Skeletal muscle satellite cell (primary cell): ENCODE data around the gene LRRC75A.

DNA sequence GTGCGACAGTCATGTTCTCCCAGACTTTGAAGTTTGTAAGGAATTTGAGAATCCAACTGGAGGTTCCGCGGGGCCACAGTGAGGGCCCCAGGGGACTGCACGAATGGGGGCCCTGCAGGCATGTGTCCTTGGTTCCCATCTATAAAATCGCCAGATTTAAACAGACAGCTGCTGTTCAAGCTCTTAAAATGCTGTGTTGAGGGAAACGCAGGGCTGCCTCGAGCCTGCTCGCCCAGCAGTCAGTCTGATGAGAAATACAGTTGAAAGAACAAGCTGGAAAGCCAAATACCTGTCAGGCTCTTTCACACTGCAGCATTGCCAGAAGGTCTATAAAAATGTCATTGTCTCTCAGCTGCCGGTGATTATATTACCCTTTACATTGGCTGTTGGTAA is 152.0 kb downstream of the PMP22 start:
- CAGE, long polyA plus RNA = no peak

DNA sequence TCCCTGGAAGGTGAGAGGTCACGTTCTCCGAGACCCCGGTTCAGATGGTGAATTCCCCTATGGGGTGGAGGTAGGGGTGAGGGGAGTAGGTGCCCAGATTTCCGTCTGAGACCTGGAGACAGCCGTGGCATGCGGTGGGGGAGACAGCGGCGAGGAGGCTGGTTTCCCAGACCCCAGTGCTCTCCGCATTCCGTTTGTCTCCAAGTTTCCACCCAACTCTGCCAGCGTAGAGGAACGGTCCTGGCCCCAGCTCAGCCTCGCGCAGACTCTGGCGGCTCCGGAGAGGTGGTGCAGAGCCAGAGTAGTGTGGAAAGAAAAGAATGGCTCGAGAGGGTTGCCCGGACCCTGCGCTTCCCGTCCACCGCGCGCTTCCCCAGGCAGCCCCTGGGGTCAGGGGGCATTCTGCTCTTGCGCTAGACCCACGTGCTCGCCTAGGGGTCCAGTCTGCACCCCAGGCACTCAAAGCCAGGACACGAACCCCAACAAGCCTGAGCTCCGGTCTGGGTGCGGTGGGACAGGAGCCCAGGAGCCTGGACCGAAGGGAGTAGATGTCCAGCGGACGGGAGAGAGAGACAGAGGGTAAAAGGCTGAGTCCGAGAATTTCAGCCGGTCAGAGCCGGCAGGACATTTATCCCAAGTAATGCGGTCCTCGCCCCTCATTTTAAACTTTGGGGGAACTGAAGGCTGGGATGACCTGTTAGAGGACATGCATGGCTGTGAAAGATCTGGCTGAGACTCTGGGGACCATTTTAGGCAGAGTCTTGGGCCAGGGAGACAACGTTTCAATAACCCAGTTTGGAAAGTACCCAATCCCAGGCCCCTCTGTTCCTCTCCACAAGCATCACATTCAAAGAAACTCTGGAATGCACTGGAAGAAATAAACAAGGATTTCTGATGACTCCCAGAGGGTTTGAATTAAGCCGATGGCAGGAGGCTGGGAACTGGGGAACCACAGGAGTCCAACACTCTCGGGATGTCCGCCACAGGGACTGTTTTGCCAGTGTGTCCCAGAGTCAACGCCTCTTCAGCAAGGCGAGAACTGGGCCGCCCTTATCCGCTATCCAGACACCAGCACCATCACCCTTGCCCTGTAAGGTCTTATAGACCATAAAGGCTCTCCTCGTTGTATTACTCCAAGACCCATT is 3.6 kb downstream of the PMP22 start:
- CAGE, long polyA plus RNA = no peak

- CAGE, long polyA plus RNA = no peak
These were observed 35.1 kb downstream of the TEKT3 start for GRCh38 chr17:15306352-15306689.

GRCh38 chr17:15403595-15403857 is 62.1 kb upstream of the TEKT3 start:
- CAGE, long polyA plus RNA = no peak

- CAGE, long polyA plus RNA = no peak
These were observed 55.9 kb downstream of the CDRT4 start for GRCh38 chr17:15411236-15412202.

DNA sequence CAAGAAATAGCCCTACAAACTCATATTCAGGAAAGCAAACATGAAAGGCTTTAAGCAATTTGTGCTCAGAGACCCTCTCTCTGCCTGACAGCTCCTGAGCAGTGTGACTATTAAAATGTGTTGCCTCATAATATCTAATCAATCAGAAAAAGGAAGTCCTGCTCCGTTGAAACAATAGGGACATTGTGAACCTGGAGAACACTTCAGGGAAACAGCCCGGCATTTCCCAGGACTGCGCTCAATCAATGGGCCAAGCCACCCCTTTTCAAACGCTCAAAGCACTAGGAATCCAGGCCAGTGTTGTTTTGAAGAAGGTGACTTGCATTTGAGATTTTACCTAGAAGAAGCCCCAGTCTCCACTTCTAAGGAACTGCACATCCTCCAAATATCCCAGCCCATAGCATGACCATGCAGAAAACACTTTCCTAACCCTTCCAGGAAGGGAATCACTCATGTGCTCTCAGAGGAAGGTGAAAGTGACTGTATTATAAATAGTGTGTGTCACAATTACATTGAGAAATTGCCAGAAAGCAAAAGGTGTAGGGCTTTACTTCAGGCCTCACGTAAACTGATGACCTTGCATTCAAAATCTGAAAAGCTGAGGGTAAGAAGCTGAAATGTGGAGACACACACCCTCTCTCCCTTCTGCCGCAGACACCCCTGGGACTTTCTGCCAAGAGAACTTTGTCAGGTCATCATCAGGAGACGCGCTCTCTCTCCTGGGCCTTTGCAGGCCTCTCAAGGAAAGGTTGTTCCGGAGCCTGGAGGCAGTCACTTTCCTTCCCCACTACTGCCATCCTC is 19.3 kb downstream of the CDRT4 start:
- CAGE, long polyA plus RNA = no peak

- CAGE, long polyA plus RNA = no peak
These were observed 29.0 kb downstream of the TRIM16 start for GRCh38 chr17:15655024-15655663.

DNA sequence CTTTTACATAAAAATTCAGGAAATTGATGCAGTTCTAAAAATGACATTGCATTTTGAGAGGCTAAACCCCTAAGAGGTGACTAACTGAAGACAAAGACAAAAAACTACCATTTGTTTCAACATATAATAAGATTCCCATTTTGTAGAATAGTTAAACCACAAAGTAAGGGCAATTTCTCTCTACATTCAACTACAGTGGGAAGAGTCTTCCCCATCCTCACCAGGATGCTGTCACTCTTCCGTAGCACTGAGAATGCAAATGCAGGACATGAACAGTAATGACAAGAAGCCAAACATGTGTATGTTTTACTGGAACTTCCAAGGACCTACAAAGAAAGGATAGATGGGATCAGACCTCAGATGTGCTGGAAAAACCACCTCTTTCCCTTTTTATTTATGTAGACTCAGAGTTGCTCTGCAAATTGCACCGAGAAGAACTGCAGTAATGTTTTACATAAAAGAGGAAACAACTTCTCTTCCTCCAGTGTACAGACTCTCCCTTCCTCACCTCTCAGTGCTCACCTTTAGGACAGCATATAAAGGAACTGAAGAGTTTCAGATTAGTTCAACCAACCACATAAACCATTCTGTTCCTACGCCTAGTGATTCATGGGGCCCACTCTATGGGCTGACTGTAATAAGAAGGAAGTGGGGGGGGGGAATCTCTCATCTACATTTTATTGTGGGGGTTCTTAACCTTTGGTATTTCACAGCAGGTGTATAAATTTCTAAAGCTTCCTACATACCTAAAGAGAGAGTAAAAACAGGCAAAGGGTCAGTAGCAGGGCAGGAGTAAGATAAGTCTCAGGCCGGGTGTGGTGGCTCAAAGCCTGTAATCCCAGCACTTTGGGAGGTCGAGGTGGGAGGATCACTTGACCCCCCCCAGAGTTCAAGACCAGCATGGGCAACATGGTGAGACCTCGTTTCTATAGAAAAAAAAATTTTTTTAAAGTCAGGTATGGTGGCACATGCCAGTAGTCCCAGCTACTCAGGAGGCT is 18.4 kb downstream of the ZSWIM7 start:
- CAGE, long polyA plus RNA = no peak

GRCh38 chr17:16115613-16116051 is 99.7 kb downstream of the NCOR1 start:
- CAGE, long polyA plus RNA = no peak

DNA sequence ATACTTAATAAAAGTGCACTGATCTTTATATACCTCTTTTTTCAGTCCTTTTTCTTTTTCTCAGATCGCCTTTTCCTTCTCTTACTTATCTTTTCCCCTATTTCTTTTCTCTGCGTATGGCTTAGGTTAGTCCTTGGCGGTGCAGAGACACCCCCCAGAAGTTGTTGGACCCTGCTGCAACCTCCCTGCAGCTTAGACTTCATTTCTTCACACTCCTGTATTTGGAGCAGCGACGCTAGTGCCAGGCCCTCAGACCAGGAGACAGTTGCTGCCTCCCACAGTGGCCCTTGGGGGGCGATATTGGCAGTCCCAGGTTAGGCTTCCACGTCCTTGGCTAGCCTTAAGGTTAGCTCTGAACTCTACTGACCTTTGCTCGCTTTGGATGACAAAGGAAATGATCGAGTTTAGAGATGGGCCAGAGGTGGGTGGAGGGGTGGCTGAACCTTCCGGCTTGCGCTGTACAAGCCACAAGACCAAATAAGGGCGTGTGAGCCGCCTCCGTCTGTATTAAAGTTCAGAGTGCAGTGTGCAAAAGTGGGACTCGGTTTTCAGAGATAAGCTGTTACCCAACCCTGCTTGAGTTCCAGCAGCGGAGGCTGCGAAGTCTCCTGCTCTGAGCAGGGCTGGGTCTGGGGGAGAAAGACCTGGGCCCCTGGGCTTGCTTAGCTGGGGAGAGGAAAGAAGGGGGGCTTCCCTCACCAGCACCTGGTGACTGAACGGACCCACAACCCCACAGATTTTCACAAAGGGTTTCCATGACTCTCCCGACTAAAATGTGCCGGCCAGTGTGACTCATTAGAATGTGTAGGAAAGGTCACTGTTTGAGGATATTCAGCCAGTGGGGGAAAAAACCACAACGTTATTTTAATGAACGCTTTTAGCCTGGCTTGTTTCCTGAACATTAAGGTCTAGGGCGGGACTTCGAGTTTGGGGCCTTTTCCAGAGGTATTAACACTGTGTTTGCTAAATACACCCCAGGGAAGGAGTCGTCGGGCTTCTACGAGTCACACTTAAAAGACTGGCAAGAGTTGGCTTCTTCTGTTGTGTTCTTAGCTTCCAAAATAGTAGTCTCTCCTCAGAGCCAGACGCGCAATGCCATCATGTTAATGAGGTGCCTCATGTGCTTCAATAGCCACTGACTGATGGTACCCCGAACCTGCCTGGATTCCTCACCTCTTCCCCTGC is 67.2 kb downstream of the CENPV start:
- CAGE, long polyA plus RNA = no peak

DNA sequence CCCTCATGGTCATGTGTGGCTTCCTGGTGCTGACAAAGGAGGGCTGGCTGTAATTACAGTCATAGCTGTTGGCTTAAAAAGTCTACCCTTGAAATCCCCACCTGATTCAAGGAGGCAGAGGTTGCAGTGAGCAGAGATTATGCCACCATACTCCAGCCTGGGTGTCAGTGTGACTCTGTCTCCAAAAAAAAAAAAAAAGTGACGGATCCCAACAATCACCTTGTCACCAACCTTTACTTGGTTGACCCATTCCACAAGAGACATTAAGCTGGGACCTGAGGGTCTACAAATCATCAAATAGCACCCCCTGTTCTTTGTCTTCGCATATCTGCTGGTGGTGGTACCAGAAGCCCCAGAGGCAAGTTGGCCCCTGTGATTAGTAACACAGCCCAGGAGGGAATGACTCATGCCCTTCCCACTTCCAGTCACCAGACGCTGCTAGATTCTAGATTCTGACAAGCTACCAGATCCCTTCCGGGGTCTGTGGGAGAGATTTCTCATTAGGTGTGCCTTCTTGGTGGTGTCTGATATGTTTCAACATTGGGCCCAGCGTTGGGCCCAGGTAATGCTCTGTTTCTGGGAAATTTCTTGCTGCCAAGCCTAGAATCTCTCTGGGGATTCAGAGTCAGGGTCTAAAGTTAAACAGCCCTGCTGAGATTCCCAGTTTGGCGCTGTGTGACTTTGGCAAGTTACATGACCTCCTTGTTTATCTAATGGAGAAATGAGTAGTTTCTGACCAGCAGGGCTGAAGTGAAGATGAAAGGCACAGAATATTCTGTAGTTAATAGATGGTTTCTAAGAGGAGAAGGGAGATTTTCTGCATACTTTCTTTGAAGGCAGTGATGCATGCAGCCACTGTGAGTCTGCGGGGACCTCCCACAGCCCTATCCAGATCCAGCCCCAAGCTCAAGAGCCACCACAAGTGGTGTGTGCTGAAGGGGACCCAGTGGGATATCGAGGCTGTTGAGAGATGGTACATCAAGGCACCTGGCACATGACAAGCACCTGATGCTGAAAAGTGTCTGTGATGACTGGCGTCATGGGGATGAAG is 3.8 kb downstream of the TRPV2 start:
- CAGE, long polyA plus RNA = no peak

GRCh38 chr17:16443771-16444461 is 28.5 kb downstream of the TRPV2 start:
- CAGE, long polyA plus RNA = no peak

DNA sequence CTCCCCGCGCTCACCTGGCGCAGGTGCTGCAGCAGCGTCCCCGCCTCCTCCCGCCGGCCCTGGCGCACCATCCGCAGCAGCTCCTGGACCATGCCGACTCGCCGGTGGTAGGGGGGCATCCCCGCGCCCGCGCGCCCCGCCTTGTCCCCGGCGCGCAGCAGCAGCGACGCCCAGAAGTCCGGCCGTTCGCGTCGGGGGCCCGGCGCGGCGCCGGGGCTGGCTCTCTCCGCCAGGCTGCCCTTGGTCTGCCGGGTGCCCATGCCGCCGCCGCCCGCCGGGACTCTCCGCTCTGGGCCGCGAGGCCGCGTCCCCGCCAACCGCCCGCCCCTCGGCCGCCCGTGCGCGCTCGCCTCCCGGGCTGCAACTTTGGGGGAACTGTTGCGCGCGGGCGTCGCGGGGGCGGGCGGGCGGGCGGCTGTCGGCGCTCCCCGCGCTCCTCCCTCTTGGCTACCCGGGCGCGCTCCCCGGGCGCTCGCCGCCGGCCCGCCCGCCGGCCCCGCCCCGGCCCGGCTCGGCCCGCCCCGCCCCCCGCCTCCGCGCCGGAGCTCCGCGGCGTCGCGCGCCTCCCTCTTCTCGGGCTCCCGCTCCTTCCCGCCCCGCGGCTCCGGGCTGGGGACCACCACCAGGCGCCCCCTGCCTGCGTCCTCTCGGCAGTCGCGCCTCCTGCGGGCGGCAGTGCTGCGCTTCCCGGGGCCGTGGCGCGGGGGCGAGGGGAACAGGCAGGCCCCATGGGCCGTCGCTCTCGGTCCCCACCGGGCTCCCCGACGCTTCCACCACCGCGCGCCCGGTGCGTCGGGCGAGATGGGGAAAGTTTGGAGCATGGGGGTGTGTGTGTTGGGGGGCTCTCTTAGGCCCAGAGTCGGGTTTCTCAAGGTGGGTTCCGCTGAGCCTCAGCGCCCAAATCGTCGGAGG is at the start of gene LRRC75A:
Gene LRRC75A, minus strand, starts transcription at position 463 of the 912 bp plus-strand sequence.
- CAGE, long polyA plus RNA = no peak

GRCh38 chr17:16507940-16508641 is 16.1 kb upstream of the LRRC75A start:
- CAGE, long polyA plus RNA = no peak

DNA sequence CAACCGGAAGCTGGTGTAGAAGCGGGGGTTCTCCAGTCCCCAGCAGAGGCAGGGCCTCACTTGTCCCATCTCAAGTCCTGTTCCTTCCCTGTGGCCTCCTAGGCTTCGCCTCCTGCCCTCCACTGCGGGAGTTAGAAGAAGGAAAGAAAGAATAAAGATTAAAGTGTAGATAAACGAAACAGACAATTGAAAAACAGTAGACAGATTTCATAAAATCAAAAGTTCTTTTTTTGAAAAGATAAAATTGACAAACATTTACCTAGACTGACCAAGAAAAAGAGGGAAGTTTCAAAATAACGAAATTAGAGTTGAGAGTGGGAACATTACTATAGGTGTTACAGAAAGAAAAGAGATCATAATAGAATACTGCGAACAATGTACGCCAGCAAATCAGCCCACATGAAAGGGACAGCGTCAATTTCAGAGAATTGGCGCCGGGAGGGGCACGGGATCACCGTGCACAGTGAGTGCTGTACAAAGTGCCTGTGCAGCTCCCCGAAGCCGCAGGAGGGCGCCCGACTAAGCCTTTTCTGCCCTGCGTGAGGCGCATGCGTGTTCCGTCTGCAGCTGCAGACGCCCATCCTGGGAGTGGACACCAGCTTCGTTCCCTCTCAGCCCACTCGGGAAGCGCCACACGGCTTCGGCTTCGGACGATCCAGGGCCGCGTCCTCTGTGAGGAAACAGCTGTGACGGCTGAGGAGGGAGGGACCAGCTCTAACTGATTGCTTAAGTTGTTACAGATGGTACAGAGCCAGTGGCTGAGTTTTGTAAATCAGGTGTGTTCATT is 15.1 kb upstream of the ZNF287 start:
- CAGE, long polyA plus RNA = no peak

GRCh38 chr17:16979674-16980222 is 7.8 kb upstream of the TNFRSF13B start:
- CAGE, long polyA plus RNA = no peak

- CAGE, long polyA plus RNA = no peak
These were observed 16.9 kb upstream of the TNFRSF13B start for GRCh38 chr17:16988707-16989359.

- CAGE, long polyA plus RNA = no peak
These were observed 23.6 kb upstream of the MPRIP start for GRCh38 chr17:17018487-17019183.

DNA sequence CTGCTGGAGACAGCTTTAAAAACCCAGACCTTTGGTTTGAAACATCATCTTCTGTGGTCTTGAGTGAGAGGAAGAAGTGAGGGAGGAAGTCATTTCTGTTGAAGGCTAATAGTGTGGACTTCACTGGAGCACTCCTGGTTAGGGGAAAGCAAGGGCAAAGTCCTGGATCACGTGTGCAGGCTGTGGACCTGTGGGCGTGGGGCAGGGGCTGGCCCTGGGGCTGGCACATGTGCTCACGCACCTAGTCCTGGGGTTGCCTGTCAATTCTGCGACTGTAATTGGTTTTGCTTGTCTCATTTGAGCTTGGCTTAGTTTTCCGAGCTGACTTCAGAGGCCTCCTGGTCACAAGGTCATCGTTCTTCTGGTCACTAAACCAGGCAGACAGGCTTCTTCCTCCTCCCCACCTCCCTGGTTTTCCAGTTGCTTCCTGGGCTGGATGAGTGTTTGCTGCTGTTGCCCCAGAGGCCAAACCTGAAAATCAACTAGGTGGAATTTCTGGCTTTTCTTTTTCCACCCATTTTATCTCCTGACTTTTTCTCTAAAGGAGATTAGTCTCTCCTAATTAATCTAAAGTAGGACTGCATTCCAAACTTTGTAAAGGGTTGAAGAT is 36.1 kb downstream of the MPRIP start:
- CAGE, long polyA plus RNA = no peak

GRCh38 chr17:17081388-17082173 is 39.3 kb downstream of the MPRIP start:
- CAGE, long polyA plus RNA = no peak